Cytotoxic T cell (primary cell): ENCODE results near the genes CYTIP, PKP4 and PLA2R1.

DNA sequence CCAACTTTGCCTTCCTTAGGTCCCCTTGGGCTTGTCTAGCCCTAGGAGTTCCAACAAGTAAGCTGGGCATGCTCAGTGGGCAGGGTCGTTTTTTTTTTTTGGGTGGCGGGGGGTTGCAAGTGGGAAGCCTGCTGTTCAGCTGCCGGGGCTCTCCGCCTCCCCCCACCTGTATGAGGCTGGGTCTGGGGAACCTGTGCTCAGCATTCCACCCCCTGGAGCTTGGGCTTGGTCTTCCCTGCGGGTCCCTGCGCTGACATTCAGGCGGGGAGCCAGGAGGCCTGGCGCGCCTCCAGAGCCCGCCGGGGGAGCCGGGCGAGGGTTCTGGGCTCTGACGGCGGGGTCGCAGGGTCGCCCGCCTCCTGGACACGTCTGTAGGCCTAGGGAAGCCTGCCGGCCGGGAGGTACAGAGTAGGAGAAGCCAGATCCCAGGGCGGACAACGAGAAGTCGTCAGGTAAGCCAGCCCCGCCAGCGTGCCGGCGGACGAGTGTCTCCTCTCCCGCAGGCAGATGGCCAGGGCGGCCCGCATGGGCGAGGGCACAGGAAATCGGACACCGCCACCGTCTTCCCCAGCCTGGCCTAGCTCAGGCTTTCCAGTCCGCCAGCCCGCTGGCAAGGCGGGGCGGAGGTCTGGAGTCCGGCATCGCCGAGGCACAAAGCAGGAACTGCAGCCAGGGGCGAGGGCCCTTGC, 682 bp upstream of the GPD2 start:
- PRO-cap, 2 experiments: peak in 2 of 2 experiments; most common plus-strand start position 594 of the sequence (in 1); most common minus-strand start position 665 of the sequence (in 2)

DNA sequence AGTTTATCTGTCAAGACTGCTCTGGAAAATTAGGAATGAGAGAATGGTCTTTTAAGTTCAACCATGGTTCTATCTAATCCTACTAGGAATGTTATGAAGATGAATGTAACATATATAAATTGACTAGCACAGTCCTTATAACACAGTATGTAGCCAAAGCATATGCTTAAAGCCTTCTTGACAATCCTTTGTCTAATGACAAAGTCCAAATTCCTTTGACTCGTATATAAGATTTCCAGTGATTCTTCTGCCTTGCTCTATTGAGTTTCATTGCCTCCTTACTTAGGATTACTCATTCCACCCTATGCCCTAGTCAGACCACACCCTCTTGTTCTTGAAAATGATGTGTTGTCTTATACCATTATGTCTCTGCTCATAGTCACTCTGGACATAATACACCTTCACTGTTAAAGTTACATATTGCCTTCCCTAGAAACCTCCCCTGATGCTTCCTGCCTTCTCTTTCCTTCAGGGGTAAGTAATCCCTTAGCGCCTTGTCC, 19.1 kb downstream of the GPD2 start:
- PRO-cap, 2 experiments: no peak in any of the 2 experiments

GRCh38 chr2:156546938-156547505, 110.8 kb downstream of the GPD2 start:
- PRO-cap, 2 experiments: no peak in any of the 2 experiments

DNA sequence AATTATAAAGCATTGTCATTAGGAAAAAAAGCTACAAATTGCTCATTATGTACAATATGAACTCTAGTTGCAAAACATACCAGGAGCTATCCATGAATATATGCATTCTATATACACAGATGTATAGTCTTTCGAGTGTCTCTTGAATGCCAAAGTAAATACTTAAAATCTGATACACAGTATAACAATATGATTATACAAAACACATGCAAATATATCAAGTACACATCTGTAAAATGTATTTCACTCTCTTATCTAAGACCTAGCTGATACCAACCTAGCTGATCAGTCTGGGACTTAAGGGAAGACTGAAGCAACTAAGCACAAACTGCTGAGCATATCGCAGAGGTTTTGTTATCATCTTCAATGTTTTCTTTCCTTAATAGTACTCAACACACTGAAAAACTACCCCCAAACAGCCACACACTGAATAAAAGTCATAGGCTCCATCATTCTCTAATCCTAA, 10.0 kb downstream of the CYTIP start:
- PRO-cap, 2 experiments: no peak in any of the 2 experiments

- PRO-cap, 2 experiments: peak in 2 of 2 experiments; most common plus-strand start chr2:157440939 (in 1); most common minus-strand start chr2:157440807 (in 2)
Measured at GRCh38 chr2:157440492-157441406, 3.1 kb downstream of the CYTIP start.

- PRO-cap, 2 experiments: peak in 2 of 2 experiments; most common minus-strand start chr2:157444089 (in 2)
Measured at GRCh38 chr2:157443641-157444285, at the start of gene CYTIP. Gene CYTIP, minus strand, starts transcription at chr2:157444089.

- PRO-cap, 2 experiments: peak in 2 of 2 experiments; most common plus-strand start chr2:158456952 (in 1); most common minus-strand start chr2:158456687 (in 1)
Measured at GRCh38 chr2:158456515-158457240, at the start of gene PKP4. Gene PKP4, plus strand, starts transcription at chr2:158456952.

GRCh38 chr2:158482291-158483060, 25.7 kb downstream of the PKP4 start:
- PRO-cap, 2 experiments: no peak in any of the 2 experiments

GRCh38 chr2:158673556-158674162, 121.5 kb upstream of the DAPL1 start:
- PRO-cap, 2 experiments: no peak in any of the 2 experiments

- PRO-cap, 2 experiments: no peak in any of the 2 experiments
Measured at GRCh38 chr2:159042025-159042667, 73.7 kb downstream of the TANC1 start.

DNA sequence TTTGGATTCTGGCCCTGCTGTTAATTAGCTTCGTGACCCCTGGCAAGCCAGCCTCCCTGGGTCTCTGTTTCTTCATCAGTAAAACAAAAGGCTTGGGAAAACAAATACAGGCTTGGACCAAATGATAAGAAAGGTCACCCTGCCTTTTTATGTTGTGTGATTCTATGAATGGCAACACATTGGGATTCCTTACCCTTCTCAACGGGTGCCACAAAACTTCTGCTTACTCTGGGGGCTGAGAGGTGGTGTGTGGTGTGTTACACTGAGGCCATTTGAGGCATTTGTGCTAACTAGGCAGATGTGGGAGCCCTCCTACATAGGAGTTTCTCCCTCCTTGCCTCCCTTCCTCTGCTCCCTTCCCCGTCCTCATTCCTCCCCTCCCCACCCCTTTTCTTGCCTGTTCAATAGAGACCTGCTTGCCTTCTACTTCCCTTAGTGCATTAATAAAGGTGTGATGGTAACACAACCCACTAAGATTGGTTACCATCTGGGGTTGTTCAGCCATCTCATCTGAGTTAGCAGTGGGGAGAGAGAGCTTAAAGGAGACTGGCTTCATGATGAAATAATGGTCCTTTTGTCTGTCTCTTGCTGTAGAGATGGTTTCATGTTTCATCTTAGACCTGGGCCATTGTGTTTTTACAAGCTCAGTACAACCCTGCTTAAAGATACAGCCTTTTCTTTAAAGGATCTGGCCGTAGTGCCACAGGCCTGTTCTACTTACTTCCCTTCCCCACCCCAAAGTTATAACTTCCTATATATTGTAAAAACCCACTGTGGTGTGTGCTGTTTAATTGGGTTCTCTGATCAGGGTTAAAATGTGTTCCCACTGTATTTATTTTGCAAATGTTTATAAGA, 96.3 kb downstream of the TANC1 start:
- PRO-cap, 2 experiments: no peak in any of the 2 experiments

DNA sequence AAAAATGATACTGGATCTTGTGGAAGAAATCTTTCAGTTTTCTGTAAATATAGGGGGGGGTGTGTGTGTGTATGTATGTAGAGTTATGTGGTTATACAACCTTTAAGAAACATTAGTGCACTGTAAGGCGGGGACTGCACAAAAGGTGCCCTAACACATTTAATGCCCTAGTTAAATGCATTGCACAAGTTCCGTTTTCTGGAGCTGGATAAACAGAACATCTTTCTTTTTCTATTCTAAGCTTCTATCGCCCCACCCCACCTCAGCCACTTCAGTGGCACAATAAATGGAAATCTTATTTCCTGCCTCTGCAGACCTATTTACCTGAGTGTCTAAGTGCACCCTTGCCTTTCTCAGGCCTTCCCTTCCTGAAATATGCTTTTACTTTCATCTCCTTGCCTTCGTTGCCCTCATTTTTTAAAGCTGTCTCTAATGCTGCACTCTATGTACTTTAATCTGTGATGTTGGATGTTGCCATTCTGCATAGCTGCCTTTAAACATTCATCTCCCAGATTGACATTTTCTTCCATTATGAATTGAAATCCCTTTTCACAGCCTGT, 123.6 kb downstream of the TANC1 start:
- PRO-cap, 2 experiments: no peak in any of the 2 experiments

- PRO-cap, 2 experiments: no peak in any of the 2 experiments
Measured at GRCh38 chr2:159290079-159291022, 3.8 kb upstream of the WDSUB1 start.

DNA sequence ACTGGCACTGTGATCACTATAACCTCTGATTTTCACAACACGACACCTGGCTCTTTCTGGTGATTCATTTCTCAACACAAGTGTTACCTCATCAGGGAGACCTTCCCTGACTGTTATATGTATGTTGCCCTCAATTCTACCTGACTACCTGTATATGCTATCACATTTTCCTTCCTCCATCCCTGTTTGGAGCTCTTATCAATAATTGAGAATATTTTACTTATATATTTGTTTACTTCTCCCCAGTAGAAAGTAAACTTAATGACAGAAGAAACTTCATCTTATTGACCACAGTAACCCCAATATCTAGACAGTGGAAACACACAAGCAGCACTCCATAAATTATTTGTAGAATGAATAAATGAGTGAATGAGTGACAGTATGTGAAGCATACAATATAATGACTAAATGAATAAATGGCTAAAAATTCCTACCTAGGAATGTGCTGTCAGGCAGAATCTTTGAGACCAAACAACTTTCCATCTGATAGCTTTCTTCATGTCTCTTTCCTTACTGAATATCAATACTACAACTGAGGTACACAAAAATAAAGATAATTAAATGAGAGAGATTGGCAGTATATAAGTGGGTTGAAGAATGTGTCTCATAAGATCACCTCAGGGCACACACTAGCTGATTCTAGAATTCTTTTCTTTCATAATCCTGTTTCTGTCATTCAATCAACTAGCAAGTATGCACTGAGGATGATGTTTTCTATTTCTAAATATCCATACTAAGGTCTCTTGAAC, 76.3 kb downstream of the BAZ2B start:
- PRO-cap, 2 experiments: no peak in any of the 2 experiments

DNA sequence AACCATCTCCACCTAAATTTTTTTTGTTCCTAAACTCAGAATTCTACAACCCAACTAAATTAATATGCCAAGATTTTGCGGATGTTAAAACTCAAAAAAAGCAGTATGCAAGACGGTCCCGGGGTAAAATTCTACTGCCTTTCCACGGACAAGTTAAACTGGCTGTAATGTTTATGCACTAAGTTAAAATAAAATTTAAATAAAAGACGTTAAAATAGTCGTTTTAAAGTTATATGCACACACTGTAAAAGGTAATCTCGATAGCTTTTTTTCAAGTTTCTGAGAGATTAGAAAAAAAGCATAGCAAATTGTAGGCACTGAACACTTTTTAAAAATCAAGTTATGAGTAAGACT, 501 bp upstream of the BAZ2B start:
- PRO-cap, 2 experiments: no peak in any of the 2 experiments

- PRO-cap, 2 experiments: no peak in any of the 2 experiments
Measured at GRCh38 chr2:159718679-159719199, 6.4 kb downstream of the MARCHF7 start.

GRCh38 chr2:159904047-159904632, 416 bp downstream of the LY75 start:
- PRO-cap, 2 experiments: peak in 2 of 2 experiments; most common plus-strand start chr2:159904533 (in 2); most common minus-strand start chr2:159904406 (in 2)

DNA sequence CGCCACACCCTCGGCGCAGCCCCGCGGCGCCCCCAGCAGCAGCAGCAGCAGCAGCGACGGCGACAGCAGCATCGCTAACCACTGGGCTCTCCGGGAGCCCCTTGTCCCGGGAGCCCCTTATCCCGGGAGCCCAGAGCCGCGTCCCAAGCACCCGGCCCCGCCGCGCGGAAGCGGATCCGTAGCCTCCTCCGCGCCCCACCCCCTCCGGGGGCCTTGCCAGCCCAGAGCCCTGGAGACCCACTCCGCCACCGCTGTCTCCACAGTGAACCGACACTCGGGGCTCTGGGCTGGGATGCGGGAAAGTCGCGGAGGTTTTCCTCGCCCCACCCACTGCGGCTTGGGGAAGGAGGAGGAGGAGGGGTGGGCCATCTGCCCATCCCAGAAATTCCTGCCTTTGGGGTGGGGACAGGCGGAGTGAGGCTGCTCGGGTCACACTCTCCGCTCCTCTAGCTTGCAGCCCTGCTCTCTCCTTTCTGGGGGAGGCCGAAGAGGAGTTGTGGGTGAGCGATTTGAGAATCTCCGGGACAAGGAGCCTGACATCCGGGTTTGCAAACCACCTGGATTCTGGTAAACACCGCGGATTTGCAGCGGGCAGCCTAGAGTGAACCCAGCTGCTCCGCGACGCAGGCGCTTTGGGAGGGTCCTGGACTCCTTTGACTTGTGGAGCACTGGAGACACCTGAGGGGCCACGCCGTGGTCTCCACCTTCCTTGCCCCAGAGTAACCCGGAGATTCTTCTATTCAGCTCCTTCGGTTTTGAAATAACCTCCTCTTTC, at the start of gene PLA2R1:
TSS of gene PLA2R1 (minus strand) at position 284 of the 775 bp plus-strand sequence.
- PRO-cap, 2 experiments: no peak in any of the 2 experiments

- PRO-cap, 2 experiments: no peak in any of the 2 experiments
Measured at GRCh38 chr2:160205382-160206222, 5.5 kb upstream of the ITGB6 start.

- PRO-cap, 2 experiments: no peak in any of the 2 experiments
Measured at GRCh38 chr2:160270037-160271120, 70.3 kb upstream of the ITGB6 start.